RPMI7951 (cell line): ENCODE results near the gene IL18R1.

DNA sequence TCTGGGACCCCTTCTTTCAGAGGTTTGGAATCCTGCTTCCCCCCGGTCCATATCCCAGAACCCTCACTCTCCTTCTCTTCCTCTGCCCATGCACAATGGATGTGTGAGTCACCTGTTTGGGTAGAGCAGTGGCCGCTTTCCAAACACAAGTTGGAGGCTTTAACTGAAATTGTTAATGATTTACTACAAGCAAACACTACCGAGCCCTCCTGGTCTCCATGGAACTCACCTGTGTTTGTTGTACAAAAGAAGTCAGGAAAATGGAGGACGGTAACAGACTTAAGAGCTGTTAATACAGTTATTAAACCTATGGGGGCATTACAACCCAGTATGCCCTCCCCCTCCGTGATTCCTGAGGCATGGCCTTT, 13.2 kb upstream of the CNOT11 start:
- RAMPAGE, long total RNA, result no peak

- RAMPAGE, long total RNA, result no peak
Measured at GRCh38 chr2:101306287-101307162, 2.0 kb downstream of the RNF149 start.

DNA sequence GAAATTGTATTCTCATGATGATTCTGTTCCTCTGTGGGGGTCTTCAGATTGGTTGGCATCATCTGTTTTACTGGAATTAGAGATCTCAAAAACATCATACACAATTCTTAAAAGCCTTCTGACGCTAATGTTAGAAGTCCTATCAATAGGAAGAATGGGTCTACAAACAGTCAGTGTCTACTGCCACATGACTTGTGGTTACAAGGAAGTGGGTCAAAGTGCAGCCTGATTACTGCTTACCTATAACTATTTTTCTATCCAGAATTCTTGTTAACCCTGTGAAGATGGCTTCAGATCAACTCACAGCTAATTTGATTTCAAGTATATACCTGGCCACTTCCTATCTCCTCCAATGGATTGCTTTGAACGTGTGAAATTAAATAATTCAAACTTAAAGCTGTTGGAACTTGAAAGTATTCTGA, 2.9 kb upstream of the RNF149 start:
- RAMPAGE, long total RNA, result no peak

DNA sequence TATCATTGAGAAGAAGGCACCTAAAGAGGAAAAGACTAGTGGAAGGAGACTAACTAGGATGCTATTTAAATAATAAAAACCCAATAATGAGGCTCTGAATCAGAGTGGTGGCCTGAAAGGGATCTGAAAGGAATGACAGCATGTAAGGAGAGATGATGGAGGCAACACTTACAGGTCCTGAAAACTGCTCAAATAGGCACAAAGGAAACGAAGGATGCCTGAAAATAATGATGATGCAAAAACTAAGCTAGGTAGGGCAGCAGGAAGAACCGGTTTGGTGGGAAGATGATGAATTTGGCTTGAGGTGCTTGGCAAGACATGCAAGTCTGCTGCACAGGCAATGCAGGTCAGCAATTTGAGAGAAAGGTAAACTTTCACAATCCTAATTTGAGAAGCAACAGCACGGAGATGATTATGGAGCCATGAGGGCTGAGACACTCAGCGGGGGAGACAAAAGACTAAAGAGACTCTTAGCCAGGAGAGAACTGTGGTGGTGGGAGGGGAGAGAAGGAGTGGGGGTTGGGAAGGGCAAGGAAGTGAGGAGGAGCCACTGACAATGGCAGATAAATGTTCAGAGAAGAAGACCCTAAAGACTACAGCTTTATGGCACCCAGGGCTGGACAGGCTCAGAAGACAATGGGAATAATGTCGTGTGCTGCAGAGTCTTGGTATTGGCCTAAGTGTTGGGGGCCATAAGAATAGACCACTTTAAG, 19.3 kb upstream of the RNF149 start:
- RAMPAGE, long total RNA, result no peak

DNA sequence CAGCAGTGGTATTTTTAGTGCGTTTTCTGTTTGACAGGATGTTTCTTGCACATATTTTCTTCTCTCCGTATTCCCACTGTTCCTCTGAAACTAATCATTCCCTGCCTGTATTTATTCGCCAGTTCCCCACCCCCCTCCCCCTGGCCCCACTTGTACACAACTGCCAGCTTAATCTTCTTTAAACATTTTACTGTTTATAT, 41.7 kb upstream of the MAP4K4 start:
- RAMPAGE, long total RNA, result no peak

DNA sequence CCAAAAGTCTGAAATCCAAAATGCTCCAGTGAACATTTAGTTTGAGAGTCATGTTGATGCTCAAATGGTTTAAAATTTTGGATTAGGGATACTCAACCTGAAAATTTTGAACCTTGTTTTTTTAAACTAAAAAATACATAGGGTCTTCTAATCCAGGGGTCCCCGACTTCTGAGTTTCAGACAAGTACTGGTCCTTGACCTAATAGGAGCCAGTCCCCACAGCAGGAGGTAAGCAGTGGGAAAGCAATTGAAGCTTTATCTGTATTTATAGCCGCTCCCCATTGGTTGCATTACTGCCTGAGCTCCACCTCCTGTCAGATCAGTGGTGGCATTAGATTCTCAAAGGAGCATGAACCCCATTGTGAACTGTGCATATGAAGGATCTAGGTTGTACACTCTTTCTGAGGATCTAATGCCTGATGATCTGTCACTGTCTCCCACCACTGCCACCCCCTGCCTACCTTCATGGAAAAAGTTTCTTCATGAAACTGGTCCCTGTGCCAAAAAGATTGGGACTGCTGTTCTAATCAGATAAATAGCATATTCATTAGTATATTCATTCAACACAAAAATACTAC, 18.2 kb downstream of the MAP4K4 start:
- RAMPAGE, long total RNA, result no peak

DNA sequence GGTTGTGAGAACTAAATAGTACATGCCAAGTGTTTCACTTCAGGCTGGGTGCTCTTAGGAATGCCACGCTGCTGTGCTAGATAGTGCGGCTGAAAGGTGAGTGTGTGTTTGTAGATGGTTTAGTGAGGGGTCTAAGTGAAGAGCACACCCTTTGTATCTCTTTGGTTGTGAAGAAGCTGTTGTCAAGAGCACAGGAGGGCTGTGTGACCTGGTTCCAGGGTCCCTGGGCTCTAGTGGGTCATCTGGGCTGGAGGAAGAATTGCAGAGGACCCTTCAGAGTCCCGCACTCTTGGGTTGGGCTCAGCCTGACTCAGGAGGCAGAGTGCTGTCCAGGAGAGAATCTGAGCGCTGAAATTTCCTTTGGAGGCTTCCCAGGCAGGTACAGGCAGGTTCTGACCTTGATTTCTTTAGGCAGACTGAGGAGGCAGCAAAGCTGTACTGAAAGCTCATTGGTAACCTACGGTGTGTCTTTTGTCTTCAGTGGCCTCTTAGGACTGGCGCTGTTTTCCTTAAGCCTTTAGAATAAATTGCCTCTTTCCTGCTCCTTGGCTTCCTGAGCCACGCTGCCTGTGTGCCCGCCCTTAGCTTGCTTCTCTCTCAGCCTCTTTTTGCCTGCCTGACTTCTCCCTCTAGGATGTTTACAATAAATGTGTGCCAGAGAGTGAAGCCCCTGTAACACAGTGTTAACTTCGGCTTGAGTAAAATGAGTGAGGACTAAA, 44.5 kb downstream of the MAP4K4 start:
- RAMPAGE, long total RNA, result no peak

DNA sequence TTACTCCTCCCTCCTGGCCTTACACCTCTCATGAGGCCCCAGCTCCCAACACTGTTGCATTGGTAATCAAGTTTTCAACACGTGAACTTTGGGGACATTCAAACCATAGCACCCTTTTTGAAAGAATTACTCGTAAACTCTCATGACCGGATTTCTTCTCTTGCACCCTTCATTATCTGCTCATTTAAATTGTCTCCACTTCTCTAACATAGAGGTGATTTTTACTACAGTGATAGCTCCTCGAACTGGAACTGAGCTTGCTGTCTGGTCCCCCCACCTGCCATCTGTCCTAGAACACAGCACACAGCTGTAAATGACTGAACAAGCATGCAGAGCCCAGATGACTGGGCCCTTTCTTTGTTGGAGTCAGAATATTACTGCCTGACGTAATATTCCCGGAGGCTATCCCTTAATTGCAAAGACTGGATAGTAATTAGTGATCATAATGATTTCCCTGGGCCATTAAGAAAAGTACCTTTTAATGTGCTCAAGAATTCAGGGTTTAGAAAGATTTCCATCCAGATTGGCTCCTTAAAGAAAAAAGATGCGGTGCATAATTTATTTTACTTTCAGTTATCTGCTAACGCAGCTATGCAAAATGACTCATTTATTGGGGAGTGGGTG, 84.2 kb downstream of the MAP4K4 start:
- RAMPAGE, long total RNA, result no peak

DNA sequence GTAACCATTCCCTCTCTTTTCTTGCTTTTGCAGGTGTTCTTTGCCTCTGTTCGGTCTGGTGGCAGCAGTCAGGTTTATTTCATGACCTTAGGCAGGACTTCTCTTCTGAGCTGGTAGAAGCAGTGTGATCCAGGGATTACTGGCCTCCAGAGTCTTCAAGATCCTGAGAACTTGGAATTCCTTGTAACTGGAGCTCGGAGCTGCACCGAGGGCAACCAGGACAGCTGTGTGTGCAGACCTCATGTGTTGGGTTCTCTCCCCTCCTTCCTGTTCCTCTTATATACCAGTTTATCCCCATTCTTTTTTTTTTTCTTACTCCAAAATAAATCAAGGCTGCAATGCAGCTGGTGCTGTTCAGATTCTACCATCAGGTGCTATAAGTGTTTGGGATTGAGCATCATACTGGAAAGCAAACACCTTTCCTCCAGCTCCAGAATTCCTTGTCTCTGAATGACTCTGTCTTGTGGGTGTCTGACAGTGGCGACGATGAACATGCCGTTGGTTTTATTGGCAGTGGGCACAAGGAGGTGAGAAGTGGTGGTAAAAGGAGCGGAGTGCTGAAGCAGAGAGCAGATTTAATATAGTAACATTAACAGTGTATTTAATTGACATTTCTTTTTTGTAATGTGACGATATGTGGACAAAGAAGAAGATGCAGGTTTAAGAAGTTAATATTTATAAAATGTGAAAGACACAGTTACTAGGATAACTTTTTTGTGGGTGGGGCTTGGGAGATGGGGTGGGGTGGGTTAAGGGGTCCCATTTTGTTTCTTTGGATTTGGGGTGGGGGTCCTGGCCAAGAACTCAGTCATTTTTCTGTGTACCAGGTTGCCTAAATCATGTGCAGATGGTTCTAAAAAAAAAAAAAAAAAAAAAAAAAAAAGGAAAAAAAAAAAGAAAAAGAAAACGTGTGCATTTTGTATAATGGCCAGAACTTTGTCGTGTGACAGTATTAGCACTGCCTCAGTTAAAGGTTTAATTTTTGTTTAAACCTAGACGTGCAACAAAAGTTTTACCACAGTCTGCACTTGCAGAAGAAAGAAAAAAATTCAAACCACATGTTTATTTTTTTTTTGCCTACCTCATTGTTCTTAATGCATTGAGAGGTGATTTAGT, 100.3 kb upstream of the IL1R2 start:
- RAMPAGE, long total RNA, result no peak

DNA sequence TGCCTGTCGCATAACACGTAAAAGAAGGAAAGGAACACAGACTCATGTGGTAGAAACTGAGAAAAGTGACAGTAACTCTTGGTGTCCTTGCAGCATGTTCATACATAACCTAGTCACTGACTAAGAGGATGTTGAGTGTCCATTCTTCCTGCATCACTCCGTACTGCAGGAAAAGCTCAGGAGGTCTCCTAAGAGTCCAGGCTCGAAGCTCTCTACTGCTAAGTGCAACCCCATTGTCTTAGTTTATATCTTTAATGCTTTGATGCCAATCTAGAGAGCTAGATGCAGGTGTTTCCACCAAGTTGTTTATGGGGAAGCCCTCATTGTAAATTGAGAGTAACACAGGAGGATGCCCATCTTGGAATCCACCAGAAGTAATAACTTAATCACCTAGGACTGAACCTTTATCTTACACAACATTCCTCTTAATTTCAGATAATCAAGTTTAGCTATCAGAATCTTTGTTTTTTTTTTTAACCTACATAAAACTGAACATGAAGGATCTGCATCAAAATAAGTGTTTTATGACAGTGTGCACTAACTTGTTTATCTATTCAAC, 91.0 kb upstream of the IL1R2 start:
- RAMPAGE, long total RNA, result no peak

- RAMPAGE, long total RNA, result no peak
Measured at GRCh38 chr2:102027204-102028088, 35.7 kb downstream of the IL1R2 start.

DNA sequence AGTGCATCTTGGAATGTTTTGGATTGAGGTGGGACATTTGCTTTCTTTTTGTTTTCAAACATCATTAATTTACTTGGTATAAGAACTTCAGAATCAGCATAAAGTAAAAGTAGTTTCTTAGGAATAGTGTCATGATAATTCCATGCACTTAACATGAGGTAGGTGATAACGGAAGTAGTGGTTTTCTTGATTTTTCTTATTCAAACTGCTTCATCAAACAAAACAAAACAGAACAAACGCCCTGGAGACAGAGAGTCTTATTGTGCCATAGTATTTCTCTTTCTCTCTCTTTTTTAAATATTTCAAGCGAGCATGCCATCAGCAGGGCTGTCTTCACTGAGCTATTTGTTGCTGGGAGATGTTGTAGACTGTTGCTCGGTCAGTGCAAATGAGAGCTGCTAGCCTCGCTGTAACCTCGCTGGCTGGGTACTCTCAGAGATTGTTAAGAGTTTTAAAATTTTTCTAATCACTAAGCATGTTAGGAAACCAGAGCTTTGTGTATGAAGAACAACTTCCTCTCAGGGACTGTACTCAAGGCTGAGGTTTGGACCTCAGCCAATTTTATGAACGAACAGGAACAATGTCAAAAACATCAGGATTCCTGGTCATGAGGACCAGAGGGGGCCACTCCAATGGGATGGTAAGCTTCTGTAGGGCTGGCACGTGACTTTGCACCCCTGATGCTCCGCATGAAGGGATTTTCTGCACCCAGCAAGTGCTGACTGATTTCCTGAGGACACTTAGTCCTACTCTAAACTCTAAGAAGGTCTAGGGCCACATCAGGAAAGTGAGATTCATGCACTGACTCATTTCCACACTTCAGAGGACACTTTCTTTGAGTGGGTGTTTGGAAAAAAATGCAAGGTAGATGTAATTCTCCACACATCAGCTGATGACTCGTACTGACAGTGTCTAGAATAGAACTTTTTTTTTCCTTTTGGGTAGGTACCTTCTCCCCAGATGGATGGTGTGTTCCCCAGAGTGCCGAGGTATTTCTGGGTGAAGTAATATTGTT, 59.8 kb upstream of the IL1R1 start:
- RAMPAGE, long total RNA, result no peak

DNA sequence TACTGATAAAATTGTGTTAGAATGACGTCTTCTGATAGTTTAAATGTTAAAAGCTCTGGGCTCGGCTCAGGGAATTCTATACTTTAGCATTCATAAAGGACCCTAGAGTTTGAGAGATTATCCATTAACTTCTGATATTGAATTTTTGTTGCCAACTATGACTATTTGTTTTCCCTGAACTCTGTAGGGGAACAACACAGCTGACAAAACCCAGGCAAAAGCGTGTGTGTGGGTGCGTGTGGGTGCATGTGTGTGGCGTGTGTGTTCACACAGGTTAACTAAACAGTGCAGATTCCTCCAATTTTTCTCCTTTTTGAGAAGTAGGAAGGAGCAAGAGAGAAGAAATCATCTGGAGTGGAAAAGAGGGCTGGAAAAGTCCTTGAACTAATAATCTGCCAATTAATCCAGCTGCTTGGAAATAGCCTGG, 40.8 kb upstream of the IL1R1 start:
- RAMPAGE, long total RNA, result no peak

DNA sequence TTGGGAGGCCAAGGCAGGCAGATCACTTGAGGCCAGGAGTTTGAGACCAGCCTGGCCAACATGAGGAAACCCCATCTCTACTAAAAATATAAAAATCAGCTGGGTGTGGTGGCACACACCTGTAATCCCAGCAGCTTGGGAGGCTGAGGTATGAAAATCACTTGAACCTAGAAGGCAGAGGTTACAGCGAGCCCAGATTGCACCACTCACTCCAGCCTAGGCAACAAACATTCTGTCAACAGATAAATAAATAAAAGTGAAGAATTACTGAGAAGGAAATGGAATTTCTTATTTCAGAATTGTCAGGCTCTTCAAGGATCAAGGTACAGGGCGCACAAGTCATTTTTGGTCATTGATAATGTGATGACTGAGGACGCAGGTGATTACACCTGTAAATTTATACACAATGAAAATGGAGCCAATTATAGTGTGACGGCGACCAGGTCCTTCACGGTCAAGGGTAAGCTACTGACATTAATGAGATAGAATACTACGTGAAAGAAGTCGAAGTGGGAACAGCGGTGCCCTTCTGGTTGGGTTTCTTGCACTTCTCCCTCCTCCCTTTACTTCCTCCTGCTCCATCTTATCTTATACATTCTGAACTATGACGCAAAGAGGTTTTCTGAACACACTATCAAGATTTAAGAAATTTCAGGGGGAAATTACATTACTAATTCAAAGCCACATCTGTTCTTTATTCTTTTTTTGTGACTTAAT, 15.1 kb upstream of the IL18R1 start:
- RAMPAGE, long total RNA, result no peak

DNA sequence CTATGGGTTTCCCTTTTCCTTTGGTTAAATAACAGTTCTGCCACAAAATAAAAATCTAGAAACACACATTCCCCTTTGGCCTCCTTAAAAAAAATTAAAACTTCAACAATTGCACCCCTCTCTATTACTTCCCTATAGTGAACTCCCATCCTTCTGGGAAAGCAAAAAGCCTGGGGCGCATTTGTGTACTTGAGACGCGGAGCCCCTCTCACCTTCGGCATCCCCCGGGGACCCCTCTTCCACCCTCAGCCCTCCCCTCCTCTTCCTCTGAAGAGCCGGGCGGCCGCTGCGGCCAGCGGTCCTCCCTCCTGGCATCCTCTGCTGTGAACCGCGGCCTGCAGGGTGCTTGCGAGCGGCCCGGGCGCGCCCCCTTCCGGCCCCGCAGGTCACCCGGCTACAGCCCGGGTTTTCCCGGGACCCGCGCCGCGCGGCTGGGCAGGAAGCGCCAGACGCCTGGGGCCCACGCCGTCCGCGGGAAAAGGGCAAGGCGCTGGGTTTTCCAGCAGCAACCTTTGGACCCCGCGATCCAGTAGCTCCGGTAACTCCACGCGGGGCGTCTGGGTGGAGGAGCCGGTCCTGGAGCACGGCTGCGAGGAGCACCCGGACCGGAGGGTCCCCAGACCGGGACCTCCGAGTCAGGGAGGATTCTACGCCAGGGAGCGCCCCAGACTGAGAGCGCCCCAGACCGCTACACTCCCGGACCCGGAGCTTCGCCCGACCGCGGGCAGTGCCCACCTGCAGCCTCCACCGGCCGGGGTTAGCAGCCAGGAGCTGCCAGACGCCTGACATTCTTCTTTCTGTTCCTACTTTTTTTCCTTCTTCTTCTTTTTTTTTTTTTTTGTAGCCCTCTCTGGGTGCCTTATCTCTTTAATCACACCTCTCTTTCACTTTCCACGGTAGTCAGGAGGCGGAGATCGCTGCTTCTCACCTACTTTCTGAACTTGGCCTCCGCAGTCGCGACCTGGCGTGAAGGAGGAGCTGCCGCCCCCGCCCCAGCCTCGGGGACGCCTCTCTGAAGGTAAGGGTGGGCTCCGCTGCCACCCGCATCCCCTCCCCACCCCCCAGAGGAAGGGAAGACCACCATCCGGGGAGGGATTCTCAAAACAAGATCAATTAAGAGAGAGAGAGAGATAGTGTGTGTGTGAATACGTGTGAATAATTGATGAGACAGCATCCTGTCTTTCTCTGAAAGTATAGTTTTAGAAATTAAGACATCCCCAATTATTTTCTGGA, at the start of gene IL18R1:
Gene IL18R1 (plus strand): TSS at position 414 of the 1,233 bp plus-strand sequence.
- RAMPAGE, long total RNA, result no peak

GRCh38 chr2:102685461-102685965, 51.2 kb downstream of the MFSD9 start:
- RAMPAGE, long total RNA, result no peak

GRCh38 chr2:104434504-104434717, 419.5 kb upstream of the POU3F3 start:
- RAMPAGE, long total RNA, result no peak

DNA sequence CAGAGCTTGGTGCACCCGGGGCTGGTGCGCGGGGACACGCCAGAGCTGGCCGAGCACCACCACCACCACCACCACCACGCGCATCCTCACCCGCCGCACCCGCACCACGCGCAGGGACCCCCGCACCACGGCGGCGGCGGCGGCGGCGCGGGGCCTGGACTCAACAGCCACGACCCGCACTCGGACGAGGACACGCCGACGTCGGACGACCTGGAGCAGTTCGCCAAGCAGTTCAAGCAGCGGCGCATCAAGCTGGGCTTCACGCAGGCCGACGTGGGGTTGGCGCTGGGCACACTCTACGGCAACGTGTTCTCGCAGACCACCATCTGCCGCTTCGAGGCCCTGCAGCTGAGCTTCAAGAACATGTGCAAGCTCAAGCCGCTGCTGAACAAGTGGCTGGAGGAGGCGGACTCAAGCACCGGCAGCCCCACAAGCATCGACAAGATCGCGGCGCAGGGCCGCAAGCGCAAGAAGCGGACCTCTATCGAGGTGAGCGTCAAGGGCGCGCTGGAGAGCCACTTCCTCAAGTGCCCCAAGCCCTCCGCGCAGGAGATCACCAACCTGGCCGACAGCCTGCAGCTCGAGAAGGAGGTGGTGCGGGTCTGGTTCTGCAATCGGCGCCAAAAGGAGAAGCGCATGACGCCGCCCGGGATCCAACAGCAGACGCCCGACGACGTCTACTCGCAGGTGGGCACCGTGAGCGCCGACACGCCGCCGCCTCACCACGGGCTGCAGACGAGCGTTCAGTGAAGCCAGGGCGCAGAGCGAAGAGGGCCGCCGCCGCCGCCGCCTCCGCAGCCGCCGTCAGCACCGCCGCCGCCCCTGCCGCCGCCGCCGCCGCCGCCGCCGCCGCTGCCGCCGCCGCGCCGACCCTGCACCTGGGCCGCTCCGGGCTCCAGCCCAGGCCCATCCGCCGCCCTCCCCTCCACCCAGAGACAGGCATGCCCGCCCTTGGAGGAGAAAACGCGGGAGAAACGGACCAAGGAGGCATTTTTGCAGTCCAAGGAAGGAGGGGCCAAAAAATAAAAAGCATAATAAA, 2.7 kb downstream of the POU3F3 start:
- RAMPAGE, long total RNA, result no peak

DNA sequence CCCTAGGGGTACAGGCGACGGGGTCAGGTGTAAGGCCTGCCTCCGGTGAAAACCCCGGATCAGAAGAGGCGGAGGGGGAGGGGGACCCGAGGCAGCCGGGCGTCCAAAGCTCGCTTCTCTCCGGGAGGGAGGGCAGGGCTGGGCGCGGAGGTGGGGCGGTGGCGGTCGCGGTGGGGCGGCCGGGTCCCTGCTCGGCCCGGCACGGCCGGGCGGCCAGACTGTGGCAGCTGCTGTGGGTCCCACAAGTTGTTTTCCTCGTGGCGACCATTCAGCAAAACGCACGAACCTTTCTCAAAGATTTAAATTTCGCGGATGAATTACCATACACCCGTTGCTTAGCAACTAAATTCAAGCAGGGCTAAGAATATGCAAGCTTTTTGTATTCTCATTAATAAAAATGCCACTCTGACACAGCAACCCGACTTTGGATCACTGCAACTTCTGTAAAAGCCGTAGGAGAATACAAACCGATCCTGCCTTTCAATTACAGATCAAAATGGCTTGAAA, 8.6 kb downstream of the POU3F3 start:
- RAMPAGE, long total RNA, result no peak

GRCh38 chr2:105269381-105269994, 27.9 kb downstream of the GPR45 start:
- RAMPAGE, long total RNA, result no peak